Right ventricle myocardium (tissue), 1 donor: ENCODE results near the genes TMEM268, TNFSF8, TNC and PAPPA.

DNA sequence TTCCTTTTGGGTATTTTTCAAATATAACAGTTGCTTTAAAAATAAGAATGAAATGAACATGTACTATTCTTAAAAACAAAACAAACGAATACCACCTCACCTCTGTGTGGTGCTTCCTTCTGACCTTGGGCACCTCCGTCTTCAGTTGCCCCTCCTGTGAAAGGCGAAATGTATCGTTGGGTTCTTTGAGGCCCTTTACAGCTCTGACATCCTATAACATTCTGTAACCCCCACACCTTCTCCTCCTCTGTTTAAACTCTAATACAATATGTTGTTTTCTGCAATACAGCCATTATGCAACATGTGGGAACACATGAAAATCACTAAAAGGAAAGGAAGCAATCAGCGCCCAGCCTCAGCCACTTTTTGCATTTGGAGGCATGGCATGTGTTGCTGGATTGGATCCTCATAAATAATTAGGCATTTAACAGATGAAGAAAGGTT lies 6.5 kb upstream of the AKNA start:
- PRO-cap, 2 experiments: no peak in any of the 2 experiments

- PRO-cap, 2 experiments: no peak in any of the 2 experiments
These were observed 27.3 kb upstream of the WHRN start for GRCh38 chr9:114532411-114533121.

GRCh38 chr9:114611056-114612035 lies at the start of gene TMEM268:
TSS of gene TMEM268 (plus strand) at chr9:114611291.
- PRO-cap, 2 experiments: peak in 2 of 2 experiments; most common plus-strand start chr9:114611355 (in 2); most common minus-strand start chr9:114611228 (in 2)

DNA sequence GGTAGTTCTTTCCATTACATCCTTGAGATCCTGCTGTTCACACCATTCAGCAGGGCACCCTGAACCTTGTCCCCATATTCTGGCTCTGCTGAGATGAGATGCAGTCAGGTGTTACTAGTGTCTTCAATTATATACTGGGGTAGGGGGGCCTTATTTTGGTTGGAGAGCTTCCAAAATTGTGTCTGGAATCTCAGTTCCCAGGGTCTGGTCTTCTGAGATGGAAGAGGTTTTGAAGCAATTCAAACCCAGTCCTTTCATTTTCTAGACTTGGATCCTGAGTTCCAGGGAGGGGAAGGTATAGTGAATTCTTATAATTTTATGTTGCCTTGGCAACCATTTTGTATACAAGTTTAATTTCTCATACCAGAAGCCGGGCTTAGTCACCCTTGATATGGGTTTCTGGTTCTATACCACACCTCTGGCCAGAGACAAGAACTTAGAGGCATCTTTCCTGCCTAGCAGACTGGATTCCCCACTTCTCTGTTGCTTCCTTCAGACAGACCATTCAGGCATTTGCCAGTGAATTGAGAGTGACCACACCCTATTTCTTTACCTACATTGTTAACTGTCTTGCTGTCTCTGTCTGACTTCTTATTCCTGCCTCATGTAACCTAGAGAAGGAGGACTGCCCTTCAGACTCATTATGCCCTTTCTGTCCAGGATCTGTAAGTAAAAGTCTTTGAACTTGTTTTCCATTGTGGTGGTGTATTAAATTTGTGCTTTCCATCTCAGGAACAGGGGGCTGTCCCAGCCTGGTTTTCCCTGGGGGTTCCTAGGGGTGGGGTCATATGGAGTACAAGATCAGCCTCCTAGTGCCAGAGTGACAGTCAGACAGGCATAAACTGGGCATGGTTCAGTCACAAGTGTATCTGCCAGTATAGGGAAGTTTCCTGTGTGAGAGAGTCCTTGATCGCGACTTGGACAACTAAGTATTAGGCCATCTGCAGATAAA lies 27.6 kb downstream of the TNFSF8 start:
- PRO-cap, 2 experiments: no peak in any of the 2 experiments

DNA sequence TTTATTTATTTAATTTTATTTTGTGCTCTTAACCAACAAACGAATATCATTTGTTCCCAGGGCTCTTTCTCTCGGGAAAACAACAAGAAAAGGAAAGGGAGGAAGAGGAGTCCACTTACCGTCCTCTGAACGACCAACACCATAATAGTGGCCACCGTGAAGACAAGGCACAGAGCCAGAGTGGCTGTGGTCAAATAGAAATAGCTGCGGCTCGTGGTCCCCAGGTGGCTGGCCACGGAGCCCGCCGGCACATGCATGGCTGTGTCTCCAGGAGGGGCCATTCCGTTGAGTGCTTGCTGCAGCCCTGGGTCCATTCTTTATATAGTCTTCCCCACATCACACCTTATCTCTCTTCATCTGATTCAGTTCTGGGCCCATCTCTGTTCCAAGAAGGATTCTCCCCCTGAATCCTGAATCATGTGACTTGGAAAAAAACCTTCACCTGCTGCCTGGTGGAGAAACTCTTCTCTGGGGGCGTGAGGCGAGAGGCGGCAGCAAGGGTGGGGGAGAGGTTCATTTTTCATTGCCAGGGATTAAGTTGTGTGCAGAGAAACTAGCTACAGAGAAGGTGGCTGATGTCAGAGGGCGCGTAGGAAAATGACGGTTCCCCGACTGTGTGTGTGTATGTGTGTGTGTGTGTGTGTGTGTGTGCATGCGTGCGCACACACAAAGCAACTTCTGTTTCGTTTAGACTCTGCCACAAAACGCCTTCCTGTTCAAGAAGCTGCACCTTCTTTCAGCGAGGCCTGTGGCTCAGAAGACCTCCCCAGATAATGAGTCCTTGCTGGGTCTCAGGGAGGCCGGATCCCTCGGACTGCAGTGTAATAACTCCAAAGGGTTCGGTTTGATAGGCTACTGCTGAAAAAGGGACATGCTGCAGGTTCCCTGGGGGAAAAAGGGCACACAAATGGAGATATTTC lies at the start of gene TNFSF8:
TSS of gene TNFSF8 (minus strand) at position 602 of the 920 bp plus-strand sequence.
- PRO-cap, 2 experiments: no peak in any of the 2 experiments

DNA sequence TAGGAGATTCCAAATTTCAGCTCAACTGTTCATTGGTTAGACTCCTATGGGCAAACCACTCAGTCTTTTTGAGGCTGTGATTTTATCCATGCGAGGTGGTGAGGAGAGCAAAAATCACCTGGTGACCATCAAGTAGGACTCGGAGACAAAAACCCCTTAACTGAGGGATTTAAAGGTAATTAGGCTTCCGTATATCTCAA lies 90.3 kb downstream of the TNC start:
- PRO-cap, 2 experiments: no peak in any of the 2 experiments

- PRO-cap, 2 experiments: peak in 1 of 2 experiments; most common minus-strand start chr9:115118153 (in 1)
These were observed at the start of gene TNC for GRCh38 chr9:115117859-115118891. TSS of gene TNC (minus strand) at chr9:115118157.

- PRO-cap, 2 experiments: no peak in any of the 2 experiments
These were observed 276.3 kb upstream of the TNC start for GRCh38 chr9:115394120-115394788.

- PRO-cap, 2 experiments: no peak in any of the 2 experiments
These were observed 214.2 kb upstream of the PAPPA start for GRCh38 chr9:115939432-115939790.

DNA sequence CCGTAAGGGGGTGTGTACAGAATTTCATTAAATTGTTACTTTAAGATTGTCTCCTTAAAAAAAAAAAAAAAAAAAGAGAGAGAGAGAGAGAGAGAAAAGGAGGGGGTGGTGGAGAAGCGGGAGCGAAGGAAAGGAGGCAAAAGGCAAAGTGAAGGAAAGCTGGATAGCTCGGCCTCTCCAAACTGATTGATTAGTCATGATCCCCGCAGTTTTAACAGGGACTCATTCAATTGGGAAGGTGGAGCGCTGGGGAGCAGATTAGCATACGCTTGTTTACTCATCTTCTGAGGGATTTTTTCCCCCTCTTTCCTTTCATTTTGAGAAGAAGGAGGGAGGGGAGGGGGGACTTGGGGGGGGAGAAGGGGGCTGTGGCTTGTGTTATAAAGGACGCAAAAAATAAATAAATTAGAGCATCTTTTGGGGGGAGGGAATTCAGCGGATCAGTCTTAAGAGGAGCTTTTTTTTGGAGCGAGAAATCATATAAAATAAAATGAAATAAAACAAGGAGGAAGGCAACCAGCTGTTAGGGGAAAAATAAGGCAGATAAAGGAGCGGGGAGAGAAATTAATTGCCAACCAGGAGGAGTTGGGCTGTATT lies at the start of gene PAPPA:
TSS of gene PAPPA (plus strand) at position 408 of the 597 bp plus-strand sequence.
- PRO-cap, 2 experiments: no peak in any of the 2 experiments

DNA sequence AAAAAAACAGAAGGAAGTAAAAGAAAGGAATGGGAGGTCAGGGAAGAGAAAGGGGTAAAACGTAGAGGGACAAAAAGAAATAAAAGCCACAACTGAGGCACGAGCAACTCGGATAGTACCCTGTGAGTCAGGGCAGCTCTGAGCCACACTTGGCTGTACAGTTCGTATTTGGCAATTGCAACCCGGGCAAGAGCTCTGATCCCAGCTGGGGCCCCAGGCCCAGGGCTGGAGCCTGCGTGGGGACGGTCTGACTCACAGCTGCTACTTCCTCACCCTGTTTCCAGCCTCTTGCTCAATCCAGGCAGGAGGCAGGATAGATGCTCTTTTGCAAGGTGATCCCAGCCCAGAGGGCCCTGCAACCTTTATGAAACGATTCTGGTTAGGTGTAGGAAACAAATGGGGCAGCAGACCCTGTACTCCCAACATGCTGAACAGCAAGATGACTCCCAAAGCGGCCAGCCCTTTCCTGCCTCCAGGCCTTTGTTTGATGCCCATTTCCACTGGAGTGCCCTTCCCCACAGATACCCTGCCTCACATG lies 137.8 kb upstream of the TRIM32 start:
- PRO-cap, 2 experiments: no peak in any of the 2 experiments

DNA sequence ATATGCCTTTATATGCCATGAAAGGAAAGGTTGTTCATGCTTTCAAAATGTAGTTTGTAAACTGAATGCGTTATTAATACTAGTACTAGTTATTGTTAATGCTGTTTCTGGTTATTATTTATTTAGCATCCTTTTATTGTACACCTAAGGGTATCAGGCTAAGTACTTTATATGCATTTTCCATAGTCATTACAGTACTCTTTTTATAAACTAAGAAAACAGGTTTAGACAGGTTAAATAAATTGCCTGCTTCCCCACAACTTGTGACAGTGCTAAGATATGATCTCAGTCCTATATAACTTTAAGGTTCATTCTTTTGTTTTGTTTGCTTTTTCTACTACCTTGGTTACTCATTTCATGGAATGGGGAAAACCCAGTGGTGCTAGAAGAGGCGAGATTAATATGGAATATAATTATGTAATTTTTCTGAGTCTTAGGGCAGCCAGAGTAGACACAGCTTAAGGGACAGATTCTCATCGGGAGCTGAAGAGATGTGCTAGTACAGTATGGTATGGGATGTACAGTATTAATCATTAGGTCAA lies 6.0 kb downstream of the TRIM32 start:
- PRO-cap, 2 experiments: no peak in any of the 2 experiments

GRCh38 chr9:119044807-119045050 lies 324.5 kb downstream of the BRINP1 start:
- PRO-cap, 2 experiments: no peak in any of the 2 experiments

DNA sequence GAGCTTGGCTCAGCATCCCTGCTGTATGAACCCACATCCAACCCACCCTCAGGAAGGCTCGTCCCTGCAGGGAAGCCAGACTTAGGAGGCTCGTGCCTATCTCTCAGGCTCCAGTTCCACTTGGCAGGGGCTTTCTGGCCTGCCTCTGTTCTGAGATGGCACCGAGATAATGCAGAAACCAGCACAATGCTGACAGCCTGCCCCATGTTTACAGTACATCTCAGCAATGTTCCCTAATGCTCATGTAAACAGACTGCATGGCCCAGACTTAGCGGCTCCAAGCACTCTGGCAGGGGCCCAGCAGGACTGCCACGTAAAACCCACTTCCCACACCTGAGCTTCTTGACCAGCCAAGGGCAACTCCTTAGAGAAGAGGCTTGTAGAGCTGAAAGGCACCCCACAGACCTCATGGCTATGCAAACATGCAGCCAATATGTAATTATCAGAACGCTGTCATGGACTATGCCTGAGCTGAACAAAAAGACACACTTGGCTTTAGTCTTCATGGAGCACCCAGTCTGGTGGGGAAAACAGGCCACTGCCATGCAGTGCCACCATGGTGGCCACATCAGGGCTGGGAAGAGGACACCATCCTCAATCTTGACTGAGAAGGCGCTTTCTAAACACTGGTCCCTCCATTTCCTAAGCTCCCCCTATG lies 499.6 kb upstream of the BRINP1 start:
- PRO-cap, 2 experiments: no peak in any of the 2 experiments

GRCh38 chr9:120366535-120367079 lies 213.4 kb downstream of the CDK5RAP2 start:
- PRO-cap, 2 experiments: no peak in any of the 2 experiments

- PRO-cap, 2 experiments: no peak in any of the 2 experiments
These were observed 189.3 kb downstream of the CDK5RAP2 start for GRCh38 chr9:120390609-120391184.

GRCh38 chr9:120571697-120572424 lies 8.1 kb downstream of the CDK5RAP2 start:
- PRO-cap, 2 experiments: no peak in any of the 2 experiments

DNA sequence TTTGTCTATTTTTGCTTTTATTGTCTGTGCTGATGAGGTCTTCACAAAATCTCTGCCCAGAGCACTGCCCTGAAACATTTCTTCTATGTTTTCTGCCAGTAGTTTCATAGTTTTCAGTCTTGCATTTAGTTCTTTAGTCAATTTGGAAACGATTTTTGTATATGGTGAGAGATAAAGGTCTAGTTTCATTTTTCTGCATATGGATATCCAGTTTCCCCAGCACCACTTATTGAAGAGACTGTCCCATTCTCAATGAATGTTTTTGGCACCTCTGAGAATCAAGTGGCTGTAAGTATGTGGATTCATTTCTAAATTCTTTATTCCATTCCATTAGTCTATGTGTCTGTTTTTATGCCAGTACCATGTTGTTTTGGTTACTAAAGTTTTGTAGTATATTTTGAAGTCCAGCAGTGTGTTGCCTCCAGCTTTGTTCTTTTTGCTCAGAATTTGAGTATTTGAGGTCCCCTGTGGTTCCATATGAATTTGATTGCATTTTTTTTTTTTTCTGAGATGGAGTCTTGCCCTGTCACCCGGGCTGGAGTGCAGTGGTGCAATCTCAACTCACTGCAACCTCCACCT lies 51.1 kb upstream of the CDK5RAP2 start:
- PRO-cap, 2 experiments: no peak in any of the 2 experiments

DNA sequence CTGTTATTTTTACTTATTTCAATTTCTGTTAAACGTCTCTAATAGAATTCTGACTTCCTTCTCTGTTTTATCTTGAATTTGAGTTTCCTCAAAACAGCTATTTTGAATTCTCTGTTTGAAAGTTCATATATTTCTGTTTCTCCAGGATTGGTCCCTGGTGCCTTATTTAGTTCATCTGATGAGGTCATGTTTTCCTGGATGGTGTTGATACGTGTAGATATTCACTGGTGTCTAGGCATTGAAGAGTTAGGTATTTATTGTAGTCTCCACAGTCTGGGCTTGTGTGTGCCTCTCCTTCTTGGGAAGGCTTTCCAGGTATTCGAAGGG lies 34.3 kb downstream of the MEGF9 start:
- PRO-cap, 2 experiments: no peak in any of the 2 experiments

DNA sequence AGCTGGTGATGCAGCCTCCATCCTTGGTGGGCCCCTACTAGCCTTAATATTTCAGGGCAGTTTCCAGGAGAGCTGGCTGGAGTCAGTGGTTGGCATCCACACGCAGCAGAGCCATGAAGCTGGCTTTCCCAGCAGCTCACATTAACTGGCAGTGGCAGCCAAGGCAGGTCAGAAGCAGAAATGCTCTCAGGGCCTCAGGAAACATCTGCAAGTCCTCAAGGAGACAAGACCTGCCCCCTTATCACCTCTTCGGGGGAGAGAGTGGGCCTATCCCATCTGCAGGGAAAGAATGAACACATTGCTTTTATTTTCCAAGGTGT lies 20.8 kb upstream of the MEGF9 start:
- PRO-cap, 2 experiments: peak in 2 of 2 experiments; most common plus-strand start position 144 of the sequence (in 1)